Hepatocyte (in vitro differentiated cells and primary cell): ENCODE measurements around a stretch of chr13.

DNA sequence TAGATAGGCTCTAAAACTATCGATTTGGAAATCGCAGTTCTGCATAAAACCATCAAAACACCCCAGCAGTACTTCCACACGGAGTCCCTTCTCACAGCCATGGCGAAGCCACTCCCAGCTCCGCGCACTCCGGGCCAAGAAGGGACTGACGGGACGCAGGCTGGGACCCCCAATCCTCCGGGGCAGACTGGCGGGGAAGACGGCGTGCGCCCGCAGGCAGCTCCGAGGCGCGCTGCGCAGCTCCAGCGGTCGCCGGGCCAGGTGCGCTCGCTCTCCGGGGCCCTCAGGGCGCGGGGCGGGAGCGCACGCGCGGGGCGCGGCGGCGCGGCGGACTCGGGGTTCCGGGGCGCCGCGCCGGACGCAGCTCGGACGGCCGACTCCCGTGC, 605 bp downstream of the EFNB2 start:
- RAMPAGE, long total RNA = no peak
- RRBS = 2% methylated on average over 38 of the region's 49 CpGs

- RAMPAGE, long total RNA = no peak
- RRBS = no CpG with 5 or more reads among the region's 11 CpGs
Measured at GRCh38 chr13:106556932-106558024, 10.7 kb downstream of the ARGLU1 start.

GRCh38 chr13:106795460-106796300, 227.7 kb upstream of the ARGLU1 start:
- RAMPAGE, long total RNA = no peak
- RRBS = no CpG with 5 or more reads among the region's 11 CpGs

DNA sequence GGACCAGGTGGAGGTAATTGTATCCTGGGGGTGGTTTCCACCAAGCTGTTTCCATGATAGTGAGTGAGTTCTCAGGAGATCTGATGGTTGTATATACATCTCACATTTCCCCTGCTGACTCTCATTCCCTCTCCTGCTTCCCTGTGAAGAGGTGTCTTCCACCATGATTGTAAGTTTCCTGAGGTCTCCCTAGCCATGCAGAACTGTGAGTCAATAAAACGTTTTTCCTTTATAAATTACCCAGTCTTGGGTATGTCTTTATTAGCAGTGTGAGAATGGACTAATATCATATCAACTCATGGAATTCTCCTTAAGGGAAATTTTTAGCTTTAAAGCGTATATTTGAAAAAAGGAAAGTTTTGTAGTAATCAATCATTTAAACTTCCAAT, 45.5 kb upstream of the NALF1 start:
- RAMPAGE, long total RNA = no peak
- RRBS = no CpG with 5 or more reads among the region's 2 CpGs

DNA sequence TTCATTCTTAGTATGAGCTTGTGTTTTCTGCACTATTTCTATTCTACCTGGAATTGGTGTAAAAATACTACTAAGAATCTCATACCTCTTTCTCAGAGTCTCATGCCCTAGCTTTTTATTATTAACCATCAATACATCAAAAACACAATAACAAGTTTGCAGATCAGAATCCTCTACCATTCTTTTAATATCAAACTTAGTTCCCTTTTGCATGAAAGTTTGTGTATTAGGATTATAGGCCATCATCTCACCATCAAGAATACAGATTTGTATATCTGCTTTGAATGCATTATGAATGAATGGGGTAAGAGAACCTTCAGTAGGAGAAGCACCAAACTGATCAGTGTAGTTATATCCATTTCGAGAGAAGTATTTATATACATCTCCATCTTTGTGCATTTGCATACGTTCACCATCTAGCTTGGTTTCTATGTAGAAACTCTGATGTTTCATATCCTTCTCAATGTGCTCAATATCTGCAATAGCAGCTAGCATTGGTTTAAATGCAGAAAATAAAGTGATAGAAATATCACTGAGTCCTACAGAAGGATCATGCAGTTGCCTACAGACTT, 5.2 kb downstream of the LIG4 start:
- RAMPAGE, long total RNA = no peak
- RRBS = no CpG with 5 or more reads among the region's 2 CpGs

GRCh38 chr13:108916181-108916848, 286.9 kb downstream of the MYO16 start:
- RAMPAGE, long total RNA = no peak
- RRBS = no CpG with 5 or more reads among the region's 6 CpGs

DNA sequence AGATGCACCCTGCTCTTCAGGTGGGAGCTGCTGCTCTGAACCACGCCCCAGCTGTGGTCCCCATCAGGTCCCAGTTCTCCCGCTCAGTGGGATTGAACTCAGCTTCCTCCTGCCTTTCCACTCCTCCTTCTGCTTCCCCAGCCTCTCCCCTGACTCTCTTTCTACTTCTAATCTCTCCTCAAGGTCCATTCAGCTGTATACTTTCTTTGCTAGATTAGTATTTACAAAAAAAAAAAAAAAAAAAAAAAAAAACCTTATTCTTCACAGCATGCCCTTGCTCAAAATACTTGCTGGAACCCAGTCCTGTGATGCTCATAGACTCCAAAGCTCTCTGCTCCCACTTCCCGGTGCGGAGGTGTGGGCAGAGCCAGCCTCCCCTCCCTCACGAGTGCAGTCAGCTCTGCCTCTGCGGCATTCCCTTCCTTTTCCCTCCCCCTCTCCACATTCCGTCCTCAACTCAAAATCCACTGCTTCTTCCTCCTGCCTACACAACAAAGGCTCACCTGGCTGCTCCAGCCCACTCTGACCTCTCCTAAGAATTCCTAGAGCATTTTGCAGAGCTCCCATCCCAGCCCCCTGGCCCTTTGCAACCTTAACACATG, 527.7 kb downstream of the MYO16 start:
- RAMPAGE, long total RNA = no peak
- RRBS = no CpG with 5 or more reads among the region's 7 CpGs

GRCh38 chr13:109400083-109401198, 385.9 kb downstream of the IRS2 start:
- RAMPAGE, long total RNA = no peak
- RRBS = 36% methylated on average over 3 of the region's 22 CpGs

DNA sequence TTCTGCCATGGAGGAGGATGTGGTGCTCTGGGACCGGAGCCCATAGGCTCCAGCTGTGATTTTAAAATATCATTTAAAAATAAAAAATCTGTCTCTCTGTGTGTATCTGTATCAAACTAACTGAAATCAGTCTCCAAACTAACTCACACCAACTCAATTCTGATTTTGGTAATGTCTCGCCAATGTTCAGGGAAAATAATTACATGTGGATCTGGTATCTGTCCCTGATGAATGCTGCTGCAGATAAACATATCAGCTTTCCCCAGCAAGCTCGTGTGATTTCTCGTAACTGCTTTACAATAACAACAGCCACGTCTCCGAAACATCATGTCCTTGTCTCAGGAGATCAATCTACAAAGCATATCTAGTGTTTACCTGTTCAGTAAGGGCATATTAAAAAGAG, 129.0 kb downstream of the IRS2 start:
- RAMPAGE, long total RNA = no peak
- RRBS = no CpG with 5 or more reads among the region's 6 CpGs

GRCh38 chr13:109684269-109685255, 101.8 kb downstream of the IRS2 start:
- RAMPAGE, long total RNA = no peak
- RRBS = no CpG with 5 or more reads among the region's 18 CpGs

DNA sequence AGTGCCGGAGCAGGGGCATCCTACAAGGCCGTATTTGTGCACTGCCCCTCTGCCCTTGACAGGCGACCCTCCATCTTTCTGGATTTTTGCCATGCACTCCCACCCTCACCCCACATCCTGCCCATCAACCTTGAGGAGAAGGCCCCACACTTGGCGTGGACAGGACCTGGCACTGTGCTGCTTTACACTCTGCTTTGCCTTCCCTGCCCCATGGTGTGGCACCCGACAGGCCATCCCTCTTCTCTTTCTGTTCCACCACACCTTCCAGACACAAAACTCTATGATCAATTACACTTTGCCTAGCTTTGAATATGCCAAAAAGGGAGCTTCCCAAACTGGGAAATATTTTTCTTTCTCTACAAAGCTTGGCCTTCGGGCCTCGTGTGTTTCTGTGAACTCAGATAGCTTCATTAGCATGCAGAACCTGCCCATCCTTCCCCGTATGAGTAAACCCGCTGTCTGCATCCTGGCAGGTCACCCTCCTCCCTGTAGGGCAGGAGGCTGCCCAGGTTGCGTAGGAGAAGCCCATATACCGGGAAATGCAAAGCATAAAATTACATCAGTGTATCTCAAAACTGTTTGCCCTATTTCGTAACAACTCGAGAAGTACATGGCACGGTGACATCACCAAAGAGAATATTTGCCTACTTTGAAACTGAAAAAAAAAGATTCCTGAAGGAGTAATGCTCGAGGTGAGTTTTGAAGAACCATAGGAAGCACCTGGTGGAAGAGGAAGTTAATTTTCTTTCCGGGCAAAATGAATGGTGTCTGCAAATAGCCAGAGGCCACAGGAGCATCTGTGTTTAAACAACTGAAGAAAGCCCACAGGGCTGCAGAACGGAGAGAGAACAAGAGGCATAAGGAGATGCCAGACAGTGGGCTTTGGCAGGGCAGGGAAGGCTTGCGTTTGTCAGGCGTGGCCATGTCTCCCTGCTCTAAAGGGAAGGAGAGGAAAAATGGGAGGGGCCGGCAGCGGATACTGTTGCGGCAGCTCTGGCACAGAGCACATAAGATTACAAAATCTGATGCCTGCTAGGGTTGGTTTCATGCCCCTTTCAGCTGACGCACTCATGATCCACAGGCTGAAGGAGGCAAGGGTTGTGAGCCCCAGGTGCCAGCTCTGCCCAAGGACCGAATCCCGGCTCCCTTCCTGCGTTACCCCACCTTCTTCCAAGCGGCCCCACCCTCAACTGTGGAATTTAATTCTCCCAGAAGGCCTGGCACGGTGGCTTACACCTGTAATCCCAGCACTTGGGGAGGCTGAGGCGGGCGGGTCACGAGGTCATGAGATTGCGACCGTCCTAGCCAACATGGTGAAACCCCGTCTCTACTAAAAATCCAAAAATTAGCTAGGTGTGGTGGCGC, 81.5 kb downstream of the IRS2 start:
- RAMPAGE, long total RNA = no peak
- RRBS = no CpG with 5 or more reads among the region's 35 CpGs

GRCh38 chr13:109719931-109720679, 66.3 kb downstream of the IRS2 start:
- RAMPAGE, long total RNA = no peak
- RRBS = no CpG with 5 or more reads among the region's 8 CpGs

- RAMPAGE, long total RNA = no peak
- RRBS = 97% methylated on average over 22 of the region's 64 CpGs
Measured at GRCh38 chr13:109782120-109782713, 4.2 kb downstream of the IRS2 start.

- RAMPAGE, long total RNA = no peak
- RRBS = 1% methylated on average over 20 of the region's 59 CpGs
Measured at GRCh38 chr13:109786719-109787133, 343 bp upstream of the IRS2 start.

DNA sequence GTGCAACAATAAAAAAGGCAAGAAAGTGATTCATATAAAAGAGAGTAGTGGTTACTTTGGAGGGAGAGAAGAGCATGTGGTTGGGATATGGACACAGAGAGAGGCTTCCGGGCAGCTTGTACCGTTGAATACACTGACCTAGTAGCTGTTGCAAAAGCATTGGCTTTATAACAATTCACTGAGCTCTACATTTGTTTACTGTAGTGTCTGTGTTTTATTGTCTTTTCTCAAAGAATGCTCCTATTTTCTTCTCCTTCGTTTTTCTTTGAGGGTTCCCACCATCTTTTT, 29.7 kb upstream of the IRS2 start:
- RAMPAGE, long total RNA = no peak
- RRBS = no CpG with 5 or more reads among the region's 3 CpGs

GRCh38 chr13:110047349-110048242, 259.4 kb downstream of the COL4A1 start:
- RAMPAGE, long total RNA = no peak
- RRBS = no CpG with 5 or more reads among the region's 10 CpGs

- RAMPAGE, long total RNA = no peak
- RRBS = no CpG with 5 or more reads among the region's 19 CpGs
Measured at GRCh38 chr13:110109676-110110490, 197.1 kb downstream of the COL4A1 start.

GRCh38 chr13:110122967-110123675, 183.8 kb downstream of the COL4A1 start:
- RAMPAGE, long total RNA = no peak
- RRBS = no CpG with 5 or more reads among the region's 14 CpGs

DNA sequence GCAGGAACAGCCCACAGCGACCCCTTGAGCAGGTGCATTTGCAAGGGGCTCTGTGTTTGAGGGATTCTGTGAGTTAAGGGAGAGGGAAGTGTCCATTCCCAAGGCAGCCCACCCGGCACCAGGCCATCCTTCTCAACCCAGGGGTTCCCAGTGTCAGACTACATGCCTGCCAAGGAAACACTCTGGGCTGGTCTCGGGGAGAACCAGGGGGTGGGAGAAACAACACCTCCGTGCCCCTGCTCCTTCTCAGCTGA, 135.2 kb downstream of the COL4A1 start:
- RAMPAGE, long total RNA = no peak
- RRBS = no CpG with 5 or more reads among the region's 4 CpGs

- RAMPAGE, long total RNA = no peak
- RRBS = no CpG with 5 or more reads among the region's 12 CpGs
Measured at GRCh38 chr13:110186072-110186784, 120.7 kb downstream of the COL4A1 start.